ENCODE measurements around the genes CTBP1 and FGFR3.

GRCh38 chr4:1085588-1086258 lies 27.6 kb downstream of the RNF212 start:
- RRBS, result no CpG with 5 or more reads among the region's 13 CpGs

DNA sequence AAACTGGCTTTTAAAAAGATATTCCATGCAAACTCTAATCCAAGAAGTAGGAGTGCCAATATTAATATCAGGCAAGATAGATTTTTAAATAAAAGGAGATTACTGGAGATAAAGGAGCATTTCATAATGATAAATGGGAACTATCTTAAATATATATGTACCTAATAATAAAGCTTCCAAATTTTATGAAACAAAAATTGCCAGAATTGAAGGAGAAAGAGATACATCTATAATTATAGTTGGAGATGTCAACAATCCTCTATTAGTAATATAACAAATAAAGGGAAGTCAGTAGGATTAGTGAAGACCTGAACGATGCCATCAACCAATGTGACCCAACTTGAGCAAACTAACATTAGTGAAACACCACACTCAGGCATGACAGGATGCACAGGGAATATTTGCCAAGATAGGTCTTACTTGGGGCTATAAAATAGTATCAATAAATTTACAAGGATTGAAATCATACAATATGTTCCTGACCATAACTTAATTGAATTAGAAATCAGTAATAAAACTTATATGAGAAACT lies 12.1 kb downstream of the SPON2 start:
- RRBS, result no CpG with 5 or more reads among the region's 1 CpG

DNA sequence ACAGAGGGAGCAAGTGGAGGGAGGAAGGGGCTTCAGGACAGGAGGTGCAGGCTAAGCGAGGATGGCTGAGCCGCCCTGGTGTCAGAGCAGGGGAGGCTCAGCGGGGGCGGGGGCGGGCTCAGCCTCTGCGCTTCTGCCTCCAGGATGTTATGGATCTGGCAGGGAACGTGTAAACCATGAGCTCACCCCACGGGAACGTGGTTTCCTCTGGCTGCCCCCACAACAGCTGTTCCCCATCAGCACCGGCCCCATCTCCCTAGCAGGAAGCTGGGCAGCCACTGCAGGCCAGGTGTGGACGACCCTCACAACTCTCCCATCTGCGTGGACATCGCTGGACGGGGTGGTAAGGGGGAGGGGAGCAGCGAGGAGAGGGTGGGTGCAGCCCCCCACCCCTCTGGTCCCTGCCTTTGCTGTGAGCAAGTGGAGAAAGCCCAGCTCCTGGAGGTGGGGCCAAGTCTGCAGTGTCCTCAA lies 28.0 kb upstream of the SPON2 start:
- RRBS, result no CpG with 5 or more reads among the region's 15 CpGs

DNA sequence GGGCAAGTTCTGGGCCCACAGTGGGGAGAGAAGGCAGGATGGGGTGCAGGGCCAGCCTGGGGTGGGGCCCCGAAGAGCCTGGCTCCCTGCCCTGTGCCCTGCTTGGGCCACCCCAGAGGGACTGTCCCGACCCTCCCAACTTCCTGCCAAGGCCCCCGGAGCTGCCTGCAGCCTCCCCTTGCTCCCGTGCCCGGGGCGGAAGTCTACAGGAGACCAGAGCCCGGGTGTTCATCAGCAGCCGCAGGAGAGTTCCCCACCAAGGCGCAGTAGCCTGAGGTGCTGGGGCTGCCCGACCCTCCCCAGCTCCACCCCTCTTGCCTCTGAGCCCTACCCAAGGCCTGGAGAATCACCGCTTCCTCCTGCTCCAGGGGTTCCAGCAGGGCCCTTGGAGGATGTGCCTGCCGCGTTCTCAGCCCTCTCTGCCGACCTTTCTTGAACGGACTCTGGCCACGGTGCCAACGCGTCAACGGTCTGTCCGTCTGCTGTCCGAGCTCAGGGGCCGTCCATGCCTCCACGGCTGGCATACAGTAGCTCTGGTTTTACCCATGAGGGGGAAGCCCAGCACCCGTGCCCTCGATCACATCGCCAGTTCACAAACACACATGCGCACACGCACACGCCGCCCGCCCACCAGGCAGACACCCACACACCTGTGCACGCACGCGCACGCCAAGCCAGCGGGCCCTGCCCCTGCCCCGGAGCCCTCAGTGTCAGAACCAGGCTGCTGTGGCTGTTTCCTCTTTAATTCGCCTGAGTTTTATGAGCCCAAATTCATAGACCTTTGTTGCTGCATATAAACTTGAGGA lies 36.1 kb upstream of the SPON2 start:
- RRBS, result 61% methylated on average over 2 of the region's 38 CpGs

GRCh38 chr4:1218462-1219153 lies 30.3 kb downstream of the CTBP1 start:
- RRBS, result no CpG with 5 or more reads among the region's 21 CpGs

GRCh38 chr4:1232493-1233635 lies 16.1 kb downstream of the CTBP1 start:
- RRBS, result 82% methylated on average over 5 of the region's 35 CpGs

GRCh38 chr4:1249009-1249561 lies at the start of gene CTBP1:
TSS of gene CTBP1 (minus strand) at chr4:1249130.
- RRBS, result 2% methylated on average over 28 of the region's 99 CpGs

GRCh38 chr4:1291083-1291382 lies 1.3 kb downstream of the MAEA start:
- RRBS, result no CpG with 5 or more reads among the region's 9 CpGs

DNA sequence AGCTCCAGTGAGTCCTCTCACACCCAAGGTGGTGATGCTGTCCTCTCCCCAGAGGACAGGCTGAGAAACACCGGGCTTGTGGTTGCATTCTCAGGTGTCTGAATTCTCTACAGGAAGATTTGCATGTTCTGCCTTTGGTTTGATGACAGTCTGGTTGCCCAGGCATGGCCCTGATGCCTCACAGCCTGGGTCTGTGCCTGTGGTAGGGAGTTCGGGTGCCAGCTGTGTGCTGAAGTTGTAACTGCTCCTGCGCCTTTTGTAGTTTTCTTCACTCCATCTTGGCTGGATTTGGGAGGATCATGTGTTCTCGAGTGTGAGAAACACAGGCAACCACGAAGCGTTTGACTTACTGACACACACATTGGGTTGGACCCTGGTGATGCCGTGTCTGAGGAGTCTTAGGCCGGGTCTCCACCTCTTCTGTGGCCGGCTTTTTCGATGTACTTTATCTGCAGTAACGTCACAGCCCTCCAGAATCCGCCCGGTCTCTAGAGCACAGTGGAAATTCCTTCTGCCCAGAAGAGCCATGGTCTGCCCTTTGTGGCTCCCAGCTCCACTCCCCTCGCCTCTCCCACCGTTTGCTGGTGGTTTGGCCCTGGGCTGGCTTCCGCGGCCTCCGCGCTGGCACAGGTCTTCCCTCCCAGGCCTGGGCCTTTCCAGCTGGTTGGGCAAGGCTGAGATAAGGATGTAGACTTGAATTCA lies 4.1 kb downstream of the MAEA start:
- RRBS, result 83% methylated on average over 3 of the region's 19 CpGs

DNA sequence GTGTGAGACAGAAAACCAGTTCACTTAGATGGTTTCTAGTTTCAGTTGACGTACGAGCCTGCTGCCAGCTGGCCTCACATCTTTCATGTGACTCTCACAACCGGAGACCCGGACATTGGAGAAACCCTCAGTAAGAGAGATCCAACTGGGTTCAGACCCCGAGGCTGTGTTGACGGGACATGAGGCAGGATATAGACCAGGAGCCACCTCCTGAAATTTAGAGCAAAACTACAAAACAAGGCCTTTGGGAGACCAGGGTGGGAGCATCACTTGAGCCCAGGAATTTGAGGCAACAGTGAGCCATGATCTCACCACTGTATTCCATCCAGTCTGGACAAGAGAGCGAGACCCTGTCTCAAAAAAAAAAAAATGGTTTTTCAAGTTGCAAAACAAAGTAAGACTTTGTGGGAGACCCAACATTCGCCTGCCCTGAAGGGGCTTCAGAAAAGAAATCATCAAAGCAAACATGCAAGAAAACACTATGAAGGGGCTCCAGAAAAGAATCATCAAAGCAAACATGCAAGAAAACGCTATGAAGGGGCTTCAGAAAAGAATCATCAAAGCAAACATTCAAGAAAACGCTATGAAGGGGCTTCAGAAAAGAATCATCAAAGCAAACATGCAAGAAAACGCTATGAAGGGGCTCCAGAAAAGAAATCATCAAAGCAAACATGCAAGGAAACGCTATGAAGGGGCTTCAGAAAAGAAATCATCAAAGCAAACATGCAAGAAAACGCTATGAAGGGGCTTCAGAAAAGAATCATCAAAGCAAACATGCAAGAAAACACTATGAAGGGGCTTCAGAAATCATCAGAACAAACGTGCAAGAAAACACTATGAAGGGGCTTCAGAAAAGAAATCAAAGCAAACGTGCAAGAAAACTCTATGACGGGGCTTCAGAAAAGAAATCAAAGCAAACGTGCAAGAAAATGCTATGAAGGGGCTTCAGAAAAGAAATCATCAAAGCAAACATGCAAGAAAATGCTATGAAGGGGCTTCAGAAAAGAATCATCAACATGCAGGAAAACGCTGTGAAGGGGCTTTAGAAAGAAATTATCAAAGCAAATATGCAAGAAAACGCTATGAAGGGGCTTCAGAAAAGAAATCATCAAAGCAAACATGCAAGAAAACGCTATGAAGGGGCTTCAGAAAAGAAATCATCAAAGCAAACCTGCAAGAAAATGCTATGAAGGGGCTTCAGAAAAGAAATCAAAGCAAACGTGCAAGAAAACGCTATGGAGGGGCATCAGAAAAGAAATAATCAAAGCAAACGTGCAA lies 27.2 kb upstream of the UVSSA start:
- RRBS, result no CpG with 5 or more reads among the region's 23 CpGs

- RRBS, result no CpG with 5 or more reads among the region's 8 CpGs
Measured at GRCh38 chr4:1324009-1324765, 22.8 kb upstream of the UVSSA start.

DNA sequence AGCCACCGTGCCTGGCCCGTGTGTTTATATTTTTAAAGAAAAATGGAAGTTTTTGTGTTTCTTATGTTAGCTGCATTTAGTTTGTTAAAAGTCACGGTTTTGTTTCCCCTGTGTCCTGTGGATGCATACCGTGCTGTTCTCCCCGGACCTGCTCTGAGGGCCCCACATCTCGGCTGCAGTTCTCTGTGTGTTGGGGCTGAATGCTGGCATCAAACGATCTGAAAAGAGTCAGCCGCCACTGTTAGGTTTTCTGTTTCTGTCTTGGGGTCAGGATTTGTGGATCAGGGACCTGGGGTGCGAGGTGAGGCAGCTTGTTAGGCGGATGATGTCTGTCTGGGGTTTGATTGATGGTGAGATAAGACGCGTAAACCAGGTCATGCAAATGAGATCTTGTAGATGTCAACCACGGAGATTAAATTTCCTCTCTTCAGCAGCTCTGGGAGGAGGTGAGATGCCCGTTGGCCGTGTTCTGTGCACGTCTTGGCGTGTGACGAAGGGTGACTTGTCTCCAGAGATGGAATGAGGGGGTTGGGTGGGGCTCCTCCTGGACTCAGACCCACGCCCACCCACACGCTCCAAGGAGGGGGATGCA lies 16.3 kb upstream of the UVSSA start:
- RRBS, result no CpG with 5 or more reads among the region's 20 CpGs

DNA sequence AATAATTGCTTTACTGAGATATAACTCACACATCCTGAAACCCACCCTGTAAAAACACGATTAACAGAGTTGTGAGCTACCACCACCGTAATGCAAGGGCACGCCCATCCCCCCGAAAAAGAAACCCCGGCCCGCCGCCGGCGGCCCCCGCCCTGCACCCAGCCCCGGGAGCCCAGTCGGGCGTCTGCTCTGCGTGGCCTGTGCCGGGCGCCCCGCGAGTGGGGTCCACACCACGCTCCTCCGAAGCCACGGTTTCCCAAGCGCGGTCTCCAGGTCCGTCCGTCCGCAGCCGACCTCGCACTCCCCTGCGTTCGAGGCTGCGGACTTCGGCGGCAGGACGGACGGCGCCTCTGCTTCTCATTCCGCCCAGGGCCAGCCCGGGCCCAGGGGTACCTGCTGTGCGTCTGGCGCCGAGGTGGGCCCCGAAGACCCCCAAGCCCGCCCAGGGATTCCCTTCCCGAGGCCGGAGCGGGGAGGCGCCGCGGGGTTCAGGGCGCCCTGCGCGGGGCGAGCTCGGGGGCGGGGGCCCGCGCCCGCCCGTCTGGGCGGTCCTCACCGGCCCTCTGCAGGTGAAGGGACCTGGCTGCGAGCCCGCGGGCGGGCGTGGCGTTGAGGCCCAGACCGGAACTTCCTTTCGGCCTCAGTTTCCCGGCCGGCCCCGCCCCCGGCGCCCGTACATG lies 713 bp upstream of the UVSSA start:
- RRBS, result 1% methylated on average over 33 of the region's 75 CpGs

DNA sequence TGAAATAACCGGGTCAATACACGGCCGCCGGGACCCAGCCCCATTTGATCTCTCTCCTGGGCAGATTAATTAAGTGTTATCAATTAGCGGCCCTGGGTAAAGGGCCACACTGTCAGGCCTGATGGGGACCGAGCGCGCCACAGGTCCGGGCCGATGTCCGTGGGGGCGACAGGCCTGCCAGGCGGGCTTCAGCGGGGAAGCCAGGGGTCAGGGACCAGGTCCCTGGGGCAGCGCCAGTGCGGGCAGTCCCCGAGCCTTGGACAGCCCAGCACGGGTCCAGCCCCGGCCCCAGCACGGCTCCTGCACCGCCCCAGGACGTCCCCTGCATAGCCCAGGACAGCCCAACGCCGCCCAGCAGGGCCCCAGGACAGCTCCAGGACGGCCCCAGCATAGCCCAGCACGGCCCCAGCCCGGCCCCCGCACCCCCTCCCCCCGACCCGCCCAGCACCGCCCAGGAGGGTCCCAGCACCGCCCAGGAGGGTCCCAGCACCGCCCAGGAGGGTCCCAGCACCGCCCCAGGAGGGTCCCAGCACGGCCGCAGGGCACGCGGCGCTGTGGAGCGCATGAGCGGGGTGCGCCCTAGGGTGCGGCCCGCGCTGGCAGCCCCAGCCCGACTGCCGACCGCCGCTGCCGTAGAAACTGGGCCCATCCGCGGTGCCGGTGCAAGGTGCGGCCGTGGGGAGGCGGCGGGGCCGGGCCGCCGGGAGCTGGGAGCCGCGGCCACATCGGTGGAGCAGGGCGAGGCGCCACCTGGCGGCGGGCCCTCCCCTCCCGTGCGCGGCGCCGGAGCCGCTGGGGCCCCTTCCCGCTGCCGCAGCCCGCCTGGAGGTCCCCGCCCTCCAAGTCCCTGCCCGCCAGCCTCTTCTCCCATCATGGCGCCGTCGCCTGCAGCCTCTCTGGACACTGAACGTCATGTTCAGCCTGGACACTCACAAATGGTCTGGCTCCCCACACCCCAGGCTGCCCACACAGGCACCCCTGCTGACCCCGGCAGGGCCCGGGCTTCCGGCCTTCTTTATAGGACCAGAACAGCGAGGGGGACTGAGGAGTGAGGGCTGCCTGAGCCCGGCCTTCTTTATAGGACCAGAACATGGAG lies 106.7 kb upstream of the NKX1-1 start:
- RRBS, result 10% methylated on average over 22 of the region's 87 CpGs

GRCh38 chr4:1623550-1623991 lies 60.5 kb downstream of the FAM53A start:
- RRBS, result 88% methylated on average over 20 of the region's 31 CpGs

DNA sequence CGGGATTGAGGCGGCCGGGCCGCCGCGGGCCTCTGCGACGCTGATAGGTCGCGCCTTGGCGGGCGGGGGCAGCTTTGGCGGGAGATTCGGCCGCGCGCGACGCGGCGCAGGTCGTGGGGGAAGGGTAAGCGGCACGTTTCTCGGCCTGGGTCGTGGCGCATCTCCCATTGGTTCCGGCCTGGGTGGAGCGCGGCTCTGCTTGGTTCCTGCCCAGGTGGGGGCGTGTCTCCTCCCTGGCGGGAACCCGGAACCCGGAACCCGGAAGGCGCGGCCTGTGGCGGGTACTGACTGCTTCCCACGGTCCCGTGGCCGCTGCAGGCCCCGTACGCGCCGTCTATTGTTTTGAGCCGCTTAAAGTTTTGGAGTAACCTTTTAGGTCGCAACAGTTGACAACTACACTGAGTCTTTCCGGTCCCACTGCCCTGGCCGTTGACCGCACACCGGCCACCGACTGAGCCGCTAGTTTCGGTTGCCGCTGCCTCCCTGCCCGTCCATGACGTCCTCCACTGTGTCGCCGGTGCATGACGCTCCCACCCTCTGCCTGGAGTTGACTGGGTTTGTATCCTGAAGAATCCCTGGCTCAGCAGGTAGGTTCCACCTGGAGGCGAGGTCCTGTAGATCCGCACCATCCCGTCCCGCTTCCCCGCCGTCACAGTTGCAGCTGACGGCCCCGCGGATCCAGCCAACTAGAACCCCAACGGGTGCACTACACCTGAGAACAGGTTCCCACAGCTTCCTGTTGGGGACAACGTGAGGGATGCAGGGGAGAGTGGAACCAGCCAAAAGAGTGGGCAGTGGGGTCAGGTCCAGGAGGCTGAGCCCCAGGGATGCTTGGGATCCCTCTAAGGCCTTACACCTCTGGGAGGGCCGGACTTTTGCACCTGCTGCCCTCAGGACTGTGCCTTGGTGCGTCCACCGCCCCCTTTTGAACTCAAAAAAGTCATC lies 732 bp upstream of the SLBP start:
- RRBS, result 1% methylated on average over 18 of the region's 74 CpGs

DNA sequence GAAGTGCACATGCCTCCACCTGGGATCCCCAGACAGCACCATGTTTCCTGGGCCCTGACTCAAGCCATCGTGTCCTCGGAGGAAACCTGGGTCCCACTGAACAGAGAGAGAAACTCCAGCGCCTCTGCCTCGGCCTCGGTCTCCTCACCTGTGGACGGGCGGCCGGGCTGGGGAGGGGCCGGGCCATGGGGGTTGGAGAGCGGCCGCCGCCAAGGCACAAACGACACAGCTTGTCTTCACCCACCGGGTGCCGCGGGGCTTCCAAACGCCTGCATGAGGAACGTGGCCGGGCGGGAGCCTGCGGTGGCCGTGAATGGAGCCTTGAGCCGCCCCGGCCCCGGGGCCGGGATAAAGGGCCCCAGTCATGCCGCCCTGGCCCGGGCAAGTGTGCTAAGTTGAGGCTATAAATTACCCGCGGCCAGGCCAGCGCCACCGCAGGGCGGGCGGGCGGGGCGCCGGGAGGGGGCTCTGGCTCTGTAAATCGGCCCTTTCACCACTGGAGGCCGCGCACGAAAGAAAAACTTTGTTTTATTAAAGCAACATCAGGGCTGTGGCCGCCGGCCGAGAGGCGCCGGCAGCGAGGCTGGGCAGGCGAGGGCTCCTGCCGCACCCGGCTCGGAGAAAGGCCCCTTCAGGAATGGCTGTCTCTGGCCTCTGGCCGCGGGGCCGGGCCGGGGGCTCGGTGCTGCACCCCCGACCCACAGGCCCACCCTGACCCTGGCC lies 29.8 kb upstream of the FGFR3 start:
- RRBS, result 8% methylated on average over 27 of the region's 57 CpGs

DNA sequence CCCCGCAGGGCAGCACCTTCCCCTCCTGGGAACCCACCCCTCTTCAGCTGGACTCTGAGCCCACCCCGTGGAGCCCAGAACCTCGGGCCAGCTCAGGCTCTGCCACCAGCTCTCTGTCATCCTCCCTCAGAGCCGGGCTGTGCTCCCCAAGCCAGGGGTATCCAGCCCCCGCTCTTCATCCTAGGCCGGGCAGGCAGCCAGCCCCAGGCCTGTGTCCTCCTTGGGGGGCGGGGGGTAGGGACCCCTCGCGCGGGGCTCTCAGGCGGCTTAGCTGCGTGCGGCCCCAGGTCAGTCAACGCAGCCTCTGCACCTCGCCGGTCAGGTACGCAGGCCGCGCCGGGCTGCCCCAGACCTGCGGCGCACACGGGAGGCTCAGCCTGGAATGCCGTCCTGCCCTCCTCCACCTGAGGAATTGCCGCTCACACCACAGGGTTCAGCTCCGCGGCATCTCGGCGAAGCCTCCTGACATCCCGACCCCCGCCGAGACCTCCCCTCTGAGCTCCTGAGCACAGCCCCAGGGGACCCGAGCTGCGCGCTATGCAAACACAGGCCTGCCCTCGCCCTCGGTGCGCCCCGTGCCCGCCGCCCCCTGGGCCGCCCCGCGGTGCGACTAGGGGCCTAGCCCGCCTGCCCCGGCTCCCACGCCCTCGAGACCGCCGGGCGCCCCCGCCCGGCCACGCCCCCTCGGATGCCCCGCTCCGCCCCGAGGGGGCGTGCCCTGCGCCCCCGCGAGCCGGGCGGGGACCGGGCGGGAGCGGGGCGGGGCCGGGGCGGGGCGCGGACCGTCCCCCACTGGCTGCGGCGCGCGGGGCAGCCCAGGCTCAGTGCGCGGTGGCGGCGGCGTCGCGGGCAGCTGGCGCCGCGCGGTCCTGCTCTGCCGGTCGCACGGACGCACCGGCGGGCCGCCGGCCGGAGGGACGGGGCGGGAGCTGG lies at the start of gene FGFR3:
FGFR3 (plus strand) TSS at position 824 of the 933 bp plus-strand sequence.
- RRBS, result 16% methylated on average over 17 of the region's 100 CpGs

- RRBS, result no CpG with 5 or more reads among the region's 17 CpGs
Measured at GRCh38 chr4:1805208-1805560, 12.1 kb downstream of the FGFR3 start.

GRCh38 chr4:1816258-1817131 lies 23.4 kb downstream of the FGFR3 start:
- RRBS, result no CpG with 5 or more reads among the region's 26 CpGs